Epithelial cell of proximal tubule (primary cell): ENCODE results near the genes RPS27A and MTIF2.

GRCh38 chr2:55232485-55232942 is at the start of gene RPS27A:
RPS27A (plus strand) TSS chr2:55232688.
- RAMPAGE, long total RNA: start-site peak on the plus strand at chr2:55232668-55232712, 2,982 and 119 reads in 2 replicates
- RRBS: 1% methylated on average over 9 of the region's 29 CpGs

- RAMPAGE, long total RNA: no peak
- RRBS: no CpG with 5 or more reads among the region's 1 CpG
Measured at GRCh38 chr2:55235895-55236313, 3.4 kb downstream of the RPS27A start.

DNA sequence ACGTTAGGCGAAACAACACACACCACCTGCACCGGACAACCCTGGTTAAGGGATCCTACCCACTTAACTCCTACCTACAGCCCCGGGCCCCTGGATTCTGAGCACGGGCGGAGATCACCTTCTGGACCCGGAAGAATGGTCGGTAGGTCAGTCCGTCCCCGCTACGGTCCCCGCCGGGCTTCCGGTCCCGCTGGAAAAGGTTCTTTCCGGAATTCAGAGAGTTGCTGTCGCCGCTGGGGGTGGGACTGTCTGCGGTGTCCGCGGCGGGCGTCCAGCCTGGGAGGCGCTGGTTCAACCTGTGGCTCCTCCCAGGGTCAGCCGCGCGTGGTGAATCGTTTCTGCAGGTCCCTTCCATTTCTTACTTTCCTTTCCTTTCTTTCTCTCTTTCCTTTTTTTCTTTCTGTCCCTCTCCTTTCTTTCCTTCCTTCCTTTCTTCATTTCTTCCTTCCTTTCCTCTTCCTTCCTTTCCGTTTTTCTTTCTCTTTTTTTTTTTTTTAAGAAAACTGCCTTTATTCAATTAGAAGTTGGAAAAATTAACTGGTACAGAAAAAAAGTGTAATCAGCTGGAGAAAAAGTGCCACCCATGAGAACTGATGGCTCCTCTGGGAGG is at the start of gene MTIF2:
Gene MTIF2, minus strand, starts transcription at position 137 of the 610 bp plus-strand sequence.
- RAMPAGE, long total RNA: start-site peak on the minus strand centred at position 137 of the sequence, 36 bp wide, 41 and 33 reads in 2 replicates
- RRBS: under 1% methylated on average over 7 of the region's 29 CpGs

DNA sequence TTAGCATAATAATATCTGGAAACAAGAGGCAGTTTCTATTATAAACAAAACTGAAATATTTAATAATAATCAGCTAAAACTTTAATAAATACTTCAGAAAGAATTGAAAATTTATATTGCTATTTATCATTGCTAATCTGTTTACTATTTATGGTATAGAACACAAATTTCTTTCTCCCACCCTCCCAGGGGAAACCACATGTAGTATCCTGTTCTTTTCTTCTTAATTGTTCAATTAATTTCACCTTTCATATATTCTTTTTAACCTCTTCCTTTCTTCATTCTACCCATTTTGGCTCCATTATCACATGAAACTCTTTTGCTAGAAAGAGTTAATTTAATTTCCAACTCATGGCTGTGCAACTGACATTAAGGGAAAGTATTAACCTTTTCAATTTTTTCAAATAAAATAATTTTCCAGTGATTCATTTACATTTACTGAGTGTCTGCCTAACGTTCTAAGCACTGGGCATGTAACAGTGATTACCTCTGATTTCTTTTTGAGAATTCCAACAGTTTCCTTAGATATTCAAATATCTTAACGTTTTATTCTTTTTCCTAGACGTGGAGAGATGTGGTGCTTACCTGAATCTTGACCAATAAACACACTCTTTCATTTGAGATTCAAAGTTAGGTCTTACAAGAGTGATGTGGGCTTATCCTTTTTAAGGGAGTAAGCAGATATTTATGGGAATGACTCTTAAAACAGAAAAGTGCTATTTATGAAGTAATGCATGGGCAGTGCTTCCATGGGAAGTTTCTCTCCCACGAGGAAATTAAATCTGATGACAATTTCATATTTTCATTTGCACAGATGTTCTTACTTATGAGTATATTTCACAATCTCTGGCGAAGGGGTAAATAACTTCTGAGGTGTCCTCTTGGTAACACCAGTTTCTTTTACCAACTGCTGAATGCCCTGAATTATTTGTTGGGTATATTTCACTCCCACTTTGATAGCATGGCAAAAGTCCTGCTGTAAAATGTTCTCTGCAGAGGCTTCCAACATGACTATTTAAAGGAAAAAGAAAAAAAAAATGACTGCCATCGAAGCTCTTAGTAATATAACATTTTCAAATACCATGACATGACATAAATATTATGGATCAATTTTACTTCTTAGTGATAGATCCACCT is 21.2 kb downstream of the PNPT1 start:
- RAMPAGE, long total RNA: no peak
- RRBS: no CpG with 5 or more reads among the region's 6 CpGs

- RAMPAGE, long total RNA: no peak
- RRBS: no CpG with 5 or more reads among the region's 2 CpGs
Measured at GRCh38 chr2:55954636-55954917, 31.0 kb upstream of the EFEMP1 start.

- RAMPAGE, long total RNA: no peak
- RRBS: no CpG with 5 or more reads among the region's 5 CpGs
Measured at GRCh38 chr2:56118460-56118969, 65.3 kb upstream of the CCDC85A start.

- RAMPAGE, long total RNA: no peak
- RRBS: no CpG with 5 or more reads among the region's 1 CpG
Measured at GRCh38 chr2:58023648-58023885, 23.0 kb upstream of the VRK2 start.

DNA sequence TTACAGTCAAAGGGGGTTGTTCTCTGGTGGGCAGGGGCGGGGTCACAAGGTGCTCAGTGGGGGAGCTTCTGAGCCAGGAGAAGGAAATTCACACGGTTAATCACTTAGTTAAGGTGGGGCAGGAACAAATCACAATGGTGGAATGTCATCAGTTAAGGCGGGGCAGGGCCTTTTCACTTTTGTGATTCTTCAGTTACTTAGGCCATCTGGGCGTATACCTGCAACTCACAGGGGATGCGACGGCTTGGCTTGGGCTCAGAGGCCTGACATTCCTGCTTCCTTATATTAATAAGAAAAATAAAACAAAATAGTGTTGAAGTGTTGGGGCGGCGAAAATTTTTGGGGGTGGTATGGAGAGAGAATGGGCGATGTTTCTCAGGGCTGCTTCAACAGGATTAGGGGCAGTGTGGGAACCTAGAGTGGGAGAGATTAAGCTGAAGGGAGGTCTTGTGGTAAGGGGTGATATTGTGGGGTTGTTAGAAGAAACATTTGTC is 67.0 kb downstream of the VRK2 start:
- RAMPAGE, long total RNA: no peak
- RRBS: no CpG with 5 or more reads among the region's 9 CpGs

DNA sequence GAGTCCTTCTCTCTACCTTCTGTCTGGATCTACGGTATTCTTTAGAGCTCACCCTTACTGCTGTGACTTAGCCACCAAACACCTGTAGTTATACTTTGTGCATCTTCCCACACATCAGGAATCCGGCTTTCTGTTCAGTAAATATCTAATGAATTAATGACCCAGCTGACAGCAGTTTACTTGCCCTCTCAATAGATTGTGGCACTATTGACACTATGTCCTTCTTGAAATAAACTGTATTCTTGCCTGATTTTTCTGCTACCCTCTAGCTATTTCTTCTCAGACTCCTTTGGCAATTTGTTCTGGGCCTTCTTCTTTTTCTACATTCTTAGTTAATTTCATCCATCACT is 124.0 kb upstream of the FANCL start:
- RAMPAGE, long total RNA: no peak
- RRBS: no CpG with 5 or more reads among the region's 2 CpGs

GRCh38 chr2:58950742-58951131 is 709.6 kb upstream of the FANCL start:
- RAMPAGE, long total RNA: no peak
- RRBS: no CpG with 5 or more reads among the region's 4 CpGs

DNA sequence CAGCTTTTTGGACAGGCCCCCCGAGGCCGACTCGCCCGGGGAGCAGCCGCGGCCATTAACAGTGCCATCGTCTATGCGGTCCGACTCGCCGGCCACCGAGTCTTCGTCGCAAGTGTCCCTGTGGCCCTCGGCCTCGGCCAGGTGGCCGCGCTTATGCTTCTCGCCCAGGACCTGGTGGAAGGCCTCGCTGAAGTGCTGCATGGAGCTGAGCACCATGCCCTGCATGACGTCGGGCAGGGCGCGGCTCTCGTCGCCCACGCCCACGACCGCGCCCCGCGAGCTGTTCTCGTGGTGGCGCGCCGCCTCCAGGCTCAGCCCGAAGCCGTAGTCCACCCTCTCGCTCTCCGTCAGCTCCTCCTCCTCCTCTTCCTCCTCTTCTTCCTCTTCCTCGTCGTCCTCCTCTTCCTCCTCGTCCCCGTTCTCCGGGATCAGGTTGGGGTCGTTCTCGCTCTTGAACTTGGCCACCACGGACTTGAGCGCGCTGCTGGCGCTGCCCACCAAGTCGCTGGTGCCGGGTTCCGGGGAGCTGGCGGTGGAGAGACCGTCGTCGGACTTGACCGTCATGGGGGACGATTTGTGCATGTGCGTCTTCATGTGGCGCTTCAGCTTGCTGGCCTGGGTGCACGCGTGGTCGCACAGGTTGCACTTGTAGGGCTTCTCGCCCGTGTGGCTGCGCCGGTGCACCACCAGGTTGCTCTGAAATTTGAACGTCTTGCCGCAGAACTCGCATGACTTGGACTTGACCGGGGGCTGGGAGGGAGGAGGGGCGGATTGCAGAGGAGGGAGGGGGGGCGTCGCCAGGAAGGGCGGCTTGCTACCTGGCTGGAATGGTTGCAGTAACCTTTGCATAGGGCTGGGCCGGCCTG is 92.2 kb downstream of the BCL11A start:
- RAMPAGE, long total RNA: no peak
- RRBS: 99% methylated on average over 12 of the region's 78 CpGs

- RAMPAGE, long total RNA: no peak
- RRBS: 100% methylated on average over 1 of the region's 14 CpGs
Measured at GRCh38 chr2:60483969-60484746, 69.3 kb downstream of the BCL11A start.

DNA sequence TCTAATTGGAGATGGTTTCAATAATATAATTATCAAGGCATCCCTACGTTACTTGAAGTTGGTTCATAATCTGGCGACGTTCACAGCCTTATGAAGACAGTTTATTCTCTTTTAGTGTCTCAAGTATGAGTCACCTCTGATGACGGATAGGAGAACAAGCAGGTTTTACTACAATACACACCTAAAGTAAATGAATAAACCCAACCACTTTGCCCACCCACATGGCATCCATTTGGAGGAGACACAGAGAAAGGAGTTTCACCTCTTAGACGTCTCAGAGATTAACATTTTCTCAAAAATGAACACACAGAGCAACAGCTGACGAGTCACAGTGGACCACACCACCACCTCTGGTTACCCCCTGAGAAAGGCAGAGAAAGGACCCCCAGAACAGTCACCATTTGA is 40.8 kb downstream of the BCL11A start:
- RAMPAGE, long total RNA: no peak
- RRBS: no CpG with 5 or more reads among the region's 6 CpGs

DNA sequence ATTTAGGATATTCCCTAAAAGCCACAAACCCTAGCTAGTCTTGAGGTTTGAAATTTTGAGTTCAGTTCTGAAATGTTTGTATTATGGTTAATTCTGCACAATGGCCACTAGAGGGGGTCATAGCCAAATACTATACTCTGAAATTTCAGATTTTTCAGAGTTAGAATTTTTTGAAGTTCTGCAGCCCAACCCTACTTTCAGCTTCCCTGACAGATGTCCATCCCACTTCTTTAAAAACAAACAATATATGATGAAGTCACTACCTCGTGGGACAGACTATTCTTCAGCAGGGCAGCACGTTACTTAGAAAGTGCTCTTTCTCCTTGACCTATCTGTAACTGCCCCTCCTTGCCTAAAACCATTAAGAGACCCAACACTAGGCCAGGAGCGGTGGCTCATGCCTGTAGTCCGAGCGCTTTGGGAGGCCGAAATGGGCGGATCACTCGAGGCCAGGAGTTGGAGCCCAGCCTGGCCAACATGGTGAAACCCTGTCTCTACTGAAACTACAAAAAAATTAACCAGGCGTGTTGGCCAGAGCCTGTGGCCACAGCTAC is 48.2 kb upstream of the PAPOLG start:
- RAMPAGE, long total RNA: no peak
- RRBS: no CpG with 5 or more reads among the region's 9 CpGs

GRCh38 chr2:60926410-60927587 is 45.4 kb downstream of the REL start:
- RAMPAGE, long total RNA: no peak
- RRBS: no CpG with 5 or more reads among the region's 8 CpGs

GRCh38 chr2:60936933-60937570 is 55.7 kb downstream of the REL start:
- RAMPAGE, long total RNA: no peak
- RRBS: no CpG with 5 or more reads among the region's 8 CpGs

DNA sequence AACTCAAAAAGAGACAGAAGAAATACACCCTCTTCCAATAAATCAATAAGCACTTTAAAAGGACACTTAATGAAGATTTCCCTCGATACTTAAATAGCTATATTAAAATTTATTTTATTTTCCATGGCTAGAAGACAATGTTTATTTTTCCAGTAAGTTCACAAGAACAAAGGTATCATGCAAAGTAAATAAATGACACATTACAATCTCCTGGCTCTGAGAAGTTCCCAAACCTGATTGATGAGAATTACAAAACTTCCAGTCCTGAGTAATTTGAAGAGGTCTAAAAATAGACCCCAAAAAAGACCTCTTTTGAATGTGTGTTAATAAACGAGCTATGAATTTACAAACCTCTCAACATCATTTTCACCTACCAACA is 1.6 kb upstream of the PEX13 start:
- RAMPAGE, long total RNA: no peak
- RRBS: no CpG with 5 or more reads among the region's 2 CpGs

DNA sequence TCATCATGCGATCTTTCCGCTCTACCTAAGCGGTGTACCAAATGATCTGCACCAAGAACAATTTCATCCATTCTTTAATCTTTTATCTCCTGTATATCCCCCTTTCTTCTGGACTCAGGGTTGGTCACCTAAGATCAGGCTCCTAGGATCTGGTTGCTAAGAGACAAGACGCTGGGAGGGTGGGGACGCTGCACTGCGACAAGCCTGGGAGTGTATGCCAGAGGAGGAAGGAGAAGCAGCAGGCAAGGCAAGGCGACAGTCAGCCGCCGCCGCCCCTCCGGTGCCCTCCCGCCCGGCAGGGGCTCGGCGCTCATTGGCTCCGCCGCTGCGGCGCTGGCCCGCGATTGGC is 216 bp upstream of the SANBR start:
- RAMPAGE, long total RNA: no peak
- RRBS: under 1% methylated on average over 9 of the region's 21 CpGs

DNA sequence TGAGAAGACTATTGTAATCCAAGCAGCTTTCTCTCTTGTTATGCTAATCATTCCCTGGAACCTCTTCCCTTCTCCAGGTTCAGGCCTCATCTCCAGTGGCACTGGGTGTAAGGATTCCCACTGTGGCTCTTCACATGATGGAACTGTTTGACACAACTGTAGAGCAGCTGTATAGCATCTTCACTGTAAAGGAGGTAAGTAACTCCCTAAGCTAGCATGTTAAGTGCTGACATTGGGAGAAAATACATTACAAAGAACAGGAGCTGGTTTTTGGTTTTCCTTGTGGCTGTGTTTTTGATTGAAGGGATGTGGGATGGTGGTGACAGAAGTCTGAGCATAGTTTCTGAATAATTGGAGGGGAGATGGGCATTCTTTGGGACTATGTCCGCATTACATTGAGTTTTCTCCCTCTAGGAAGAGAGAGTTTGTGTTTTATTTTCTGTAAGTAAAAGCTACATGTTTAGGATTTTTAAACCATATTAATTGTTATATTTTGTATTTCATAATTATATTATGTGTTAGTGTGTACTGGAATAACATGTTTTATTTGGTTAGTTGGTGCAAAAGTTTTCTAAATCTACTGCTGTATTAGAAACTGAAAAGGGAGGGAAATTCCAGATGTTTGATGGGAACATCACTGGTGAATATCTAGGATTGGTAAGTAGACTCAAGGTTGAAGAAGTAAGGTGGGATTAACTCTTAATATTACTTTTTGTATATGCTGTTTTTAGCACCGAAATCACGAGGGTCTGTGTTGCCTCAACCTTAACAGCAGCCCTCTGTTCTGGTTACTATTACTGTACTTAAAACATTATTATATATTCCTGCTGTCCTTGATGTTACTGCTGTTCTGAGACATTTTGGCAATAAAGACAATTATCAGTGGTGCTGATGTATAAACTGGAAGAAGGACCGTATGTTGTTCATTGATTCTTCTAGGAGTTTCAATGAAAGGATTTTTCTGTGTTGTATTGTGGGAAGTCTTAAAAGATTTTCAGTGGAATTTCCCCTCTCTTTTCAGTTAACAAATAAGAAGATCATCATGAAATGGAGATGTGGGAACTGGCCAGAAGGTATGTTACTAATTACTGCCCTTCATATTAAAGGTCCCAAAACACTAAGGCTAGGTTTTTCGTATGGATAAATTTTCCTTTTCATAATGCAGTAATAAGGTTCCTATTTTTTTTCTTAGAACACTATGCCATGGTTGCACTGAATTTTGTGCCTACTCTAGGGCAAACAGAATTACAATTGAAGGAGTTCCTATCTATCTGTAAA is 23.9 kb downstream of the C2orf74 start:
- RAMPAGE, long total RNA: no peak
- RRBS: no CpG with 5 or more reads among the region's 5 CpGs

DNA sequence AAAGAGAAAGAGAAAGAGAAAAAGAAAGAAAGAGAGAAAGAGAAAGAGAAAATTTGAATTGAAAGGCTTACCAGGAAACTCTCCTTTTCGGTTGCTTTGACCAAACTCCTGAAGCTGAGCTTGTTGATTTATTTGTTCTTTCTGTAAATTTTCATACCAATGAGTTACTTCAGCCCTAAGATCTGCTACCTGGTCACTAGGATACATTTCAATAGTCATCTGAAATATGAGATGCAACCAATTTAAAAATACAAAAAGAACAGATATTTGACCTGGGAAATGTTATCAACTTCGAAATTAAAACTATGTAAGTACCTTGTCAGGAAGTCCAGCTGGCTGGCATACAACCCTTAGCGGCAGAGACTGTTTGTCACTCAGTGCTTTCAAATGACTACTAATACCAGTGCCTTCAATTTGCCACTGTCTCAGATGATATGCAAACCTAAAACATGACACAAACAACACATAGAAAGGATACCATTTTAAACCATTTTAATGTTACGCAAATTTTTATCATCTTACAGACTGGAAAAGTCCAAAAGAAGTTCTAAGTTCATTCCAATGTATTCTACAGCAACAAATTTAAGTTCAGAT is 149.6 kb downstream of the C2orf74 start:
- RAMPAGE, long total RNA: no peak
- RRBS: no CpG with 5 or more reads among the region's 4 CpGs